Cerebral cortex (tissue), 2 donors: ENCODE results near the gene PBOV1.

DNA sequence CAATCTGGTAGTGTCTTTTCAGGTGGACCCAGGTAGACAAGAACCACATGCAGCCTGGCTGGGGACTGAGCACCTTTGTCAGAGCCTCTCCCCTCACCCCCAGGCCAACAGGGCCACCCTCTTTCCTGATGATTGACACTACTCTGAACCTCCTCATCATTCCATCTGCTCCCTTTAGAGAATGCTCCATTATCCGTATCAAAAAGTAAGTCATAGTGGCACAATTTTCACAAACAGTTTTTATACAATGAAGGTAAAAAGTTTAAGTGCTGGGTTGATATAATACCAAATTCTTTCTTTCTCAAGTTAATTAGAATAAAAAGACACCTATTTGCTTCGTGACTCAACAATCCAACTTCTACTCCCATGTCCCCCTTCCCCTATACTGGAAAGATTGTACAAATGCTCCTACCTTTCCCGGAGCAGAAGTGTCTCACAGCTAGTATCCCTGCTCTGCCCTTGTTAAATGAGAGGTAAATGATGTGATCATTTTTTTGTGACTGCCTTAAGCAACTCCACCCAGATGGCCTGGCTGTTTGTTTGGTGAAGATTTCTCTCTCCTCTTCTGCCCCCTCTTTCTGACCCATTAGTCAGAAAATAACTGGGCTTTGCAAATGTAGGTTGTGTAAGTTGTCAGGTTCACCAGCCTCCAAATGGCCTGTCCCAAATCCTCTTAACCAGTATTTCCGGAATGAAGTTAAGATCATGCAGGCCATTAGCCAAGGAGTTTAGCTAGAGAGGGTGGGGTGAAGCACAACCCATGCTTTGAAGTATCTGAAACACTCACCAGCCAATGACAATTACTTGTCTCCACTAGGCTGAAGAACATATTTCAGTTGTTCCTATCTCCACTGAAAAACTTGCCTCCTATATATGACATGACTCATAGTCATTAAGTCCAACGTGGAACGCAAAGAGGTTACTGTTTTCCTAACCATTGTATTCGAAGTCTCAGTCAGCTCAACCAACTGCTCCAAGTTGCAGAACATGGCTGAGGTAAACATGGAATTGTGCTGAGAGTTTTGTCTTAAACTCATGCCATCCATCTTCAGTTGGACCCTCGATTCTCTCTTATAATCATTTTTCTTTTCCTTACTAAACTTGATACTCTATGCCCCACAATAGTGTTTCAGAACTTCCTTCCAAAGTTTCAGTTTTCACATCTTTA lies 37.6 kb upstream of the TNFAIP3 start:
- PRO-cap, 2 experiments: no peak in any of the 2 experiments

DNA sequence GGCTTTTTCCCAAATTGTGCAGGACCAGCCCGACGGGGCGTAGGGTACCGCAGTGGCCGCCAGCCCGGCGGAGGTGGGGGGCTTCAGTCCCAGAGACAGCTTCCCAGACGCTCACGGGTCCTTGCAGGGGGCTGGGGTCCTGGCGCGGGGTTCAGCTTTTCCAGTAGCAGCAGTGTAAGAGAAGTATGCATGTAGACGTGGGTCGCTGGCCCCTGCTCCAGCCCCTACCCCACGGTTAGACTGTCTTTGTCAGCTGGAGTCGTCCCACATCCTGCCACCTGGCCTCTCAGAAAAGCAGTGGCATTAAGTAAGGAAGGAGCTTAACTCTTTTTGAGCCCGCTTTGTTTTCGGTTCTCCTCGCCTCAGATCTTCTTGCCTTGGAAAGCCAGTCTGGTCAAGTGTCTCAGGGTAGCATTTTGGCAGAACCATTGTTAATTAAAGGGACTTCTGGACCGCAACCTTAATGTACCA lies 911 bp downstream of the TNFAIP3 start:
- PRO-cap, 2 experiments: peak in 1 of 2 experiments; most common plus-strand start position 289 of the sequence (in 1); most common minus-strand start position 277 of the sequence (in 1)

- PRO-cap, 2 experiments: no peak in any of the 2 experiments
These were observed 1.3 kb downstream of the TNFAIP3 start for GRCh38 chr6:137868406-137868705.

DNA sequence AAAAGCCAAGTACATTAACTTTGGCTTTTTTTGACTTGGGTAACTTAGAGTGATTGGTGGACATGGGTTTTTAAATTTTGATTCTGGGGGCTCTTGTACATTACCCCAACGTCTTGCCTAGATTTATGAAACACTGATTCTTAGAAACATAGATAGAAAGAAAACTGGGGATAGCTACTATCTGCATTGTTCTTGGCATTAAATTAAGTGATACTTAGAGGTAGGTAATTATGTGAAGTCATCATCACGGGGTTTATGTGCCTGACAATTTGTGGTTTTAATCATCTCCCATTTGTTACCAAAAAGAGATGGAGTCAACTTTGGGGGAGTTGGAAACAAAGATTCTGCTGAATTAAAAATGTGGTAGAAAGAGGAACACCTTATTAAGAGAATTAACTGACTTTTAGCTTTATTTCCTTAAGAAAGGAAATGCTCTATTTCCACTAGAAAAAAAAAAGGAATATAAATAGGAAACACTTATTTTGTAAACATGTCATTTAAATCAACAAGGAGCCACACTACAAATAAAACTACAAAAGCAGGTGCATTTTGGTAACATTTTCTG lies 5.5 kb downstream of the TNFAIP3 start:
- PRO-cap, 2 experiments: no peak in any of the 2 experiments

DNA sequence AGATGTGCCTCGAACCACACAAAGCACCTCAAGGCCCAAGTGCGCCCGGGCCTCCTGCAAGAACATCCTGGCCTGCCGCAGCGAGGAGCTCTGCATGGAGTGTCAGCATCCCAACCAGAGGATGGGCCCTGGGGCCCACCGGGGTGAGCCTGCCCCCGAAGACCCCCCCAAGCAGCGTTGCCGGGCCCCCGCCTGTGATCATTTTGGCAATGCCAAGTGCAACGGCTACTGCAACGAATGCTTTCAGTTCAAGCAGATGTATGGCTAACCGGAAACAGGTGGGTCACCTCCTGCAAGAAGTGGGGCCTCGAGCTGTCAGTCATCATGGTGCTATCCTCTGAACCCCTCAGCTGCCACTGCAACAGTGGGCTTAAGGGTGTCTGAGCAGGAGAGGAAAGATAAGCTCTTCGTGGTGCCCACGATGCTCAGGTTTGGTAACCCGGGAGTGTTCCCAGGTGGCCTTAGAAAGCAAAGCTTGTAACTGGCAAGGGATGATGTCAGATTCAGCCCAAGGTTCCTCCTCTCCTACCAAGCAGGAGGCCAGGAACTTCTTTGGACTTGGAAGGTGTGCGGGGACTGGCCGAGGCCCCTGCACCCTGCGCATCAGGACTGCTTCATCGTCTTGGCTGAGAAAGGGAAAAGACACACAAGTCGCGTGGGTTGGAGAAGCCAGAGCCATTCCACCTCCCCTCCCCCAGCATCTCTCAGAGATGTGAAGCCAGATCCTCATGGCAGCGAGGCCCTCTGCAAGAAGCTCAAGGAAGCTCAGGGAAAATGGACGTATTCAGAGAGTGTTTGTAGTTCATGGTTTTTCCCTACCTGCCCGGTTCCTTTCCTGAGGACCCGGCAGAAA lies 14.2 kb downstream of the TNFAIP3 start:
- PRO-cap, 2 experiments: no peak in any of the 2 experiments

DNA sequence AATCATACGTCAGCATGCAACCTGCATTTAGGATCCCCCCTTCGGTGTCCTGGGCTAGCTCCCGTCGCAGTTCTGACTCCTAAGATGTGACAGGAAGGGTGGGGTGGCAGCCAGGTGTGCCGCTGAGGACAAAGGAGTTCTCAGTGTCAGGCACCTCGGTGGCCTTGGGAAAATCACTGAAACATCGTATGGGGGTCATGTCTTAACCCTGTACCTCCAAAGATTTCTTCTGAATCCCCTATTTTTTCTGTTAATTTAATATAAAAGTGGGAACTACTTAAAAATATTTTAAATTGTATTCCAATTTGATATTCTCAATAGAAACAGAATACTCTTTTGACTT lies 1.0 kb upstream of the PERP start:
- PRO-cap, 2 experiments: no peak in any of the 2 experiments

DNA sequence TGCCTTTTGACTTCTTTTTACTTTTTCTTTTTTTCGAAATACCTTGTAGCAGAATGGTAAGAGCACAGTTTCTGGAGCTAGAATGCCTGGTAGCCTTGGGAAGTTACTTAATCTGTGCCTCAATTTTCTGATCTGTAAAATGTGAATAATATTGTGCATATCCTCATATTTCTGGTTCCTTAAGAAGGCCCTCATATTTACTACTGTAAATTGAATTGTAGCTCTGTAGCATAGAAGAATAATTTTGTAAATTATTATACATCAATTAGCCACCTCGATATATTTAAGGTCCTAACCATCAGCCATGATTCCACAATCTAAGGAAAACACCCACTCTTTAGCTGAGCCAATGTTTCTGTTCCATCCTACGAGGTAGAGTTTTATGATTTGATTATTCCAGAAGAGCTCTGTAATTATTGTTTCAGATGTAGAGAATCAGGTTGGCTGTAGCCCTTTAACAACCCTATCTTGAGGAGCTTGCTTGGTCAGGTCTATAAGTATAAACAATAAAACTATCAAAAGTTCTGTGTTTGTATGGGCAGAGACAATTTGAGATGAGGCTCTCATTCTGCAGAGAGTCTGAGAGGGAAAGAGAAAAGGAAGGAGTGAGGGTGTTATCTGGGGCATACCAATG lies at the start of gene PBOV1:
PBOV1 (minus strand) TSS at position 291 of the 634 bp plus-strand sequence.
- PRO-cap, 2 experiments: no peak in any of the 2 experiments

DNA sequence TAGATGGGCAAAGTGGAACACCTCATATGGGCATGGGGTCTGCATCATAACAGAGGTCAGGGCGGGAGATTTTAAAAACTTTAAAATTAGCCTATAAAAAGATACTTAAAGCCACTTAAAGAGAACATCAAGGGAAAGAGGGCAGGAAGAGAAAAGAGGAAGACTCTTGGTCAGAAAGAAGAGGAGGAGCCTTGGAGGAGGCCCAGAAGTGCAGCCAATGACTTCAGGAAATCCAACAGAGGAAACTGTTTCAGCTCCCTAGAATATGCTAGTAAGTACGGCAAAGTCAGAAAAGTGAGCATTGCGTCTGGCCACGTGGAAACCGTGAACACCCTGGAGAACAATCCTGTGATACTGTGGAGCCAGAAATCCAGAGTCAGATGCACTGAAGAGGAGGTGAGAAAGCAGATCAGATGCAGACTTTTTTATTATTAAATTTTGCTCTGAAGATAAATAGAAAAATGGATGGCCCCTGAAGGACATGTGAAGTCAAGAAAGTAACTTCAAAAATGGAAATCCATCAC lies 22.5 kb upstream of the NHSL1 start:
- PRO-cap, 2 experiments: peak in 1 of 2 experiments; most common plus-strand start position 365 of the sequence (in 1)

GRCh38 chr6:139030577-139030991 lies 2.0 kb downstream of the ABRACL start:
- PRO-cap, 2 experiments: no peak in any of the 2 experiments

DNA sequence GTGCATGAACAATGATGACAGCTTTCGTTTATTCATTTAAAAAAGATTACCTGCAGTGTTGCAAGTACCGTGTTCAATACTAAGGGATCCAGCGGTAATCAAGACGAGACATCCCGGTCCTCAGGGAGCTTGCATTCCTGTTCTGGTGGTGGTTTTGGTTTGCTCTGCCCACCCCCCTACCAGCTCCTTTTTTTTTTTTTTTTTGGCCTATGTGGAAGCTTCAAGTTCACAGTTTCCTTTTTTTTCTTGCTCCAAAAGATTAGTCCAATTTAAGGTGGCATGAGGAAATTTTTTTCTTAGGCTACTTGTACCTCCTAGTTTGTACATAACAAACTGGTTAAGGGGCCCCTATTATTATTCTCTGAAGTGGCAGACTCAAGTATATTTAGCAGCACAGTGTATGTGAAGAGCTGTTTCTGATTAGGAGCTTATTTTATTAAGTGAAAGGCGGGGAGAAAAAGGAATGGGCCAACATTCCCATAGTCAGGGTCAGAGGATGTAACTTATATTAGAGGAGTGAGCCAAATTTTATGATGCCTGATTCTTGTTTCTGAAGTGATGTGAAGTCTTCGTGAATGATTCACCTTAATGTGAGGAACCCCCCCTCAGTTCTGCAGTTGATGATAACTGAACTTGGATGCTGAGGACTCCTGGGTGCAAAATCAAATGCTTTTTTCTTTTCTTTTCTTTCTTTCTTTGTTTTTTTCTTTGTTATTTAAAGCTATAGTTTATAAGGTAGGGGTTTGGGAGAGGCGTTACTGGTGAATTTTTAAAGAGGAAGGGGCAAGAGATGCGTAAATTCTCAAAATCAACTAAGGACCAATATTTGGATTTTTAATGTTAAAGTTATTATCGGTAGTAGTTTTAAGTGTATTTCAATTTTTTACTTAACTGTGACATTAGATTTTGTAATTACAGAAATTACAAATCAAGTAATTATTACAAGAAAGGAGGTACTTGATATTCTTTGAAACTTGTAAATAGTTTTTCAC lies 2.9 kb downstream of the HECA start:
- PRO-cap, 2 experiments: no peak in any of the 2 experiments

GRCh38 chr6:139153894-139154856 lies 19.3 kb downstream of the HECA start:
- PRO-cap, 2 experiments: no peak in any of the 2 experiments

DNA sequence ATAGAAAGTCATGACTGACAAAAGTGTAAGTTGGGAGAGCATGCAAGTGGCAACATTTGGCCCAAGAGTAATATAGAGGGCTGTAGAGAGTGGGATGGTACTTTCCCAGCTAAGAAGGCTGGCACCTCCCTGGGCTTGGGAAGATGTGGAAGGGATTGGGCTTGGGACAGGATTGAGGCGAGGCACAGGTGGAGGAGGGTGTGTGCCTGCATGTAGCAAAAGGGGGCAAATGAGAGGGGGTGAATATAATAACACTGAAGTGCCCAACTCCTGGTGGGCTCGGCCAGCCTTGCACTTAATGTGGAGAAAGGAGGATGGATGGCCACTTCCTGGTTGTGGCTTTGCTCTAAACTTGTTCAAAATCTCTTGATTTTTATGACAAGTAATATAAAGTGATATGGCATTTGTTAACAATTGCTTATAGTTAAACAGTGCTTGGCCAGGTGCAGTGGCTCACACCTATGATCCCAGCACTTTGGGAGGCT lies 22.8 kb downstream of the HECA start:
- PRO-cap, 2 experiments: no peak in any of the 2 experiments

DNA sequence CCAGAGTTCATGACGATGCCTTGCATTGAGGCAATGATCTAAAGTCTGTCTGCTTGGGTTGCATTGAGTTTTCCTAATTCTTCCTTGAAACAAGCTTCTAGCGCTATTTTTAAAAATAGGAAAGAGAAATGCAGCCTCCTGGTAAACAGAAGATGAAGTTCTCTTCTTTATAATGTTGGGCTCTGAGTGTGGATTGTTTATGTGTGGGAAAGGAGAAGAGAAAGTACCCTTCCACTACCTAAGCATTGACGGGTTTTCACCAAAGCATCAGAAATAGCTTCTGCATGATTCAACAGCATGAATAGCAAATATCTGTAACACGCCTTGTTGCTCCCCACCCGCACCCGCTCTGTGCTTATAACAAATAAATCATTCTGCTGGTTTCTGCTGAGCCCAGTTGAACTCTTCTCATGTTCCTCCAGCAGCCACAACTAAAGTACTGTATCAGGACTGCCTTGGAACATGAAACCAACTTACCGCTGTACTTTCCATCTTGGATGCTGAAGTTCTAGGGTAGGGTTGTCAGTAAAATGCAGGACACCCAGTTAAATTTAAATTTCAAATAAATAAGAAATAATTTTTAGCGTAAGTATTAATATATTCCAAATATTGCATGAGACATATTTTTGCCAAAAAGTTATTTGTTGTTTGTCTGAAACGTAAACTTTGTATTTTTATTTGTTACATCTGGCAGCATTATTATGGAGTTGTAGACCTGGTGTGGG lies 20.7 kb downstream of the TXLNB start:
- PRO-cap, 2 experiments: no peak in any of the 2 experiments

GRCh38 chr6:139349299-139349859 lies 25.1 kb downstream of the CITED2 start:
- PRO-cap, 2 experiments: no peak in any of the 2 experiments

- PRO-cap, 2 experiments: no peak in any of the 2 experiments
These were observed 2.8 kb downstream of the CITED2 start for GRCh38 chr6:139371285-139372356.

- PRO-cap, 2 experiments: peak in 1 of 2 experiments; most common plus-strand start chr6:139373408 (in 1); most common minus-strand start chr6:139373248 (in 1)
These were observed 1.5 kb downstream of the CITED2 start for GRCh38 chr6:139372636-139373668.

DNA sequence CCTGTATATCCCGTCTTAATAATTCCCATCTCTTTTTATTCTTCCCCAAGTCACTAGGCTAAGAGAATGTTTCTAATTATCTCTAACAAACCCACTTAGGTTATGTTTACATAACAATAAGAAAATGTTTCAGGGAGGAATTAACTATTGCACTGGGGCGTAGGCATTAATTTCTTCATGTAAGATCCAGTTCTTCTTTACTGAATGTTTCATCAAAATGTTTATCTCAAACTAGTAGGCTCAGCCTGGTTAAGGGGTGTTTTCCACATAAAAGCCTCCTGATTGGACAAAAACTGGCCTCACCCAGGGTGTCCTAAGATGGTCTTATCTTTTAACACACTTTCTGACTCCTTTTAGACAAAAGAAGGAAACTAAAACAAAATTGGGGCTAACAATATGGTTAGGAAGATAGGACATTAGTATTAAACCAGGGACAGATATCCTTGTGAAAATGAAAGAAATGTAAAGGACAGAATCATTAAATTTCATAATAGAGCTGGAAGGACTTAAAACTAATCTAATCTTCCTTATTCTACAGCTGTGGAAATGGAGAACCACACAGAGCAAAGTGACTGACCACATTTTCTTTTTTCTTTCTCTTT lies 71.0 kb upstream of the CITED2 start:
- PRO-cap, 2 experiments: no peak in any of the 2 experiments

DNA sequence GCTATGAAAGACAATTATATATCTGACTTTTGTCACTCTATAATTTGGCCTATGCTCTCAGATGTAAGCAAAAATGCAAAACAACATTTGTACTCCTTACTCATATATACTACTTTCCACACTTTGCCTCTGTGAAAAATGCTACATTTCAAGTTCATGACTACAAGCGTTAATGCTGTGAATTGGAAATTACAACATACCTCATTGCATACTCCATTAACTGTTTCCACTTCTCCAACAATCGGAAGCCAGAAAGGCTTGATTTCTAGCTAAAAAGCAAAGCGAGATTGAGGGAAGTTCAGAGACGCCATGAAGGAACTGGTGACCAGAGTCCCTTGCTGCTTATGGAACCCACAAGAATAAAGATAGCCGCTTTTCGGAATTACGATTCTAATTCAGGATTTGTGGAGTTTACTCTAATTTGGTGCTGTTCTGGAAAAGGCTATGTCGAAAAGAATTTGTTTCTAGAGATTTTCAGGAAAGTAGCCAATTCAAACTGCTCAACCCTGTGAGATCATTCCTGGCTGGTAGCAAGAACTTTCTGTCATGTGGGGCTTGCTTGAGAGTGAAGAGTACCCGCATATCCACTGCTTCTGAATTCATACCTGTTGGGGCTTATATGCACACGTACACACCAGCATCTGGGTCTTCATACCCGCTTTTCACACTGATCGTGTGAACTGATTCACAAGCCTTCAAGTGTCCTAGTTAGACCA lies 98.0 kb upstream of the CITED2 start:
- PRO-cap, 2 experiments: no peak in any of the 2 experiments

DNA sequence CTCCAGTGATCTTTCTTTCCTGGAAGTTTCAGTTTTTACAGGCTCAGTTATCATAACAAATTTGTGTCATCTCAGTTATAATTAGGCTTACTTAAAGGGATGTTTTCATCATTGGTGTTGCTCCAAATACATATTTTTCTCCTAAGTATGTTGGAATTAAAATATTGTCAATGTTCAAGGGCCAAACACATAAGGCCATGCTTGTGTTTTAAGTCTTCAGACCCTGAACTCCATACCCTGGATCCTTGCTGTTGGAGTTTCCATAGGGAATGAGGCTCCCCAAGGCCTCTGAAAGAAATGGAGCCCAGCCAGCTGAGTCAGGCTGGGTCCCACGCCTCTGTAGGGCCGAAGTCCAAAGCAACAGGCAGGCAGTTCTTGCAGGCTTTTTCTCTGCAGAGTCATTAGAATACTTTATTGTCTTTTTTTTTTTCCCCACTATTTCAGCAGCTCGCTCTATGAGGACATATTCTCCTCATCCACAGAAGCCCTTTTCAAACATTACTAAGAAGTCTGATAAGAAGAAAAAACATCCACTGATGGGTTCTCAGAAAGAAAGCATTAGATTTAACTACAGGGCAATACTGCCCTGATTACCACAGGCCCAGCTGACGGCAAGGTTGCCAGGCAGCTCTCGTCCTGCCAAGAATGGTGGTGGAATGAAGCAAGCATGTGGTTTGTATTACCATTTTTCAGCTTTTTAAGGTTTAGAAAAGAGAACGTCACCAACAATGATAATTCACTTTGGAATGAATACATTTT lies 223.3 kb upstream of the CITED2 start:
- PRO-cap, 2 experiments: no peak in any of the 2 experiments

DNA sequence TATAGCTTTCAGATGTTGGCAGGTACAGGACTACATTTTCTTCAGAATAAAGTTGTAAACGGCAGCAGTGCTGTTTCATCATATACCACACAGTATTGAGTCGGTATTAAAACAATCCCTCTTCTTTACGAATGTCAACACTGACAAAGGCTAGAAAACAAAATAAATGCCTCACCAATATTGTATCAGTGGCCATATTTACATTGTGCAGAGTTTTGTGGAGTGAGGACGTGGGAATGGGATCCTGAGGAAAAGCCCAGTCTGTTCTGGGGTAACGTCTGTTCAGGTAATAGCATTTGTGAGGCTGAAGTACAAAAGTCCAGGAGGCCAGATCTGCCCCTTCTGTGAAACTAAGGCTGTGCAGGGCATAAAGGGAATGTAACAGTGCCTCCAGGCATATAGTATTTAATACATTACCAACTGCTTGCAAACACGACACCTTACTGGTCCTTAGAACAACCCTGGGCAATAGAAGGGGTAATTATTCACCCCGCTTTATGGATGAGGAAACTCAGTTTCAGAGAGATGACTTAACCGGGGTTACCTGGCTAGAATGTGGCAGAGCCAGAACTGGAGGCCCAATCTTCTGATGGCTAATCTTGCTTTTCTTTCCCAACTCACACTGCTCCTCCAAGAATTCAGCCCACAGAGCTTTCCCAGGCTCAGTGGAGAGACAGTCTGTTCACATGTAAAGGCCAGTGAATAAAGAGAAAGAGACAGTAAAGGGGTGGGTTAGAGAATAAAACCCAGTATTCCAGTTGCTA lies 280.4 kb upstream of the CITED2 start:
- PRO-cap, 2 experiments: no peak in any of the 2 experiments